HEK293 (cell line): ENCODE results near the genes CDK7, OCLN, MCCC2, MAP1B and MRPS27.

DNA sequence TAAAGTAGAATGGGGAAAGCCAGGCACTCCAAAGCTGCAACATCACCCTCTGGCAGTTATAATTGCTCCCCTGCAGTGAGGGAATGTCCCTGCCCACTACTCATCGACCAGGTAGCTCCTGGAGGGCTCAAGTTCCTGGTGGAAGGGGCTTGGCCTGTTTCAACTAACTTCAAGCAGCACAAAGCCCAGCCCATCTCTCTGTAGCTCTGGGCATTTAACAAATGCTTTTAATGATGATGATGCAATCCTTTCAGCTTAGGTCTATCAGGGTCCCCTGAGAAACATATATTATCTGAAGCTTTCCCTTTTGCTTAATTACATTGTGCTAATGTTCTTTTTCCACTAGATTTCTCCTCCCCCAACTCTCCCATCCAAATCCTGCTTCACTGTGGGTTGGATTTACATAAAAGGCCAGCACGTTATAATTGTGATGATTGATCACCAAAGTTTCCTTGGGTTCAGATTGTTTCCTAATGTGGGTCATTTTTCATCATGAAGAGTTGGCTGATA, 436.5 kb upstream of the SLC30A5 start:
- PRO-cap: unidirectional peak, minus-strand start at position 202 of the sequence
- RRBS, 2 experiments: no CpG with 5 or more reads among the region's 2 CpGs

DNA sequence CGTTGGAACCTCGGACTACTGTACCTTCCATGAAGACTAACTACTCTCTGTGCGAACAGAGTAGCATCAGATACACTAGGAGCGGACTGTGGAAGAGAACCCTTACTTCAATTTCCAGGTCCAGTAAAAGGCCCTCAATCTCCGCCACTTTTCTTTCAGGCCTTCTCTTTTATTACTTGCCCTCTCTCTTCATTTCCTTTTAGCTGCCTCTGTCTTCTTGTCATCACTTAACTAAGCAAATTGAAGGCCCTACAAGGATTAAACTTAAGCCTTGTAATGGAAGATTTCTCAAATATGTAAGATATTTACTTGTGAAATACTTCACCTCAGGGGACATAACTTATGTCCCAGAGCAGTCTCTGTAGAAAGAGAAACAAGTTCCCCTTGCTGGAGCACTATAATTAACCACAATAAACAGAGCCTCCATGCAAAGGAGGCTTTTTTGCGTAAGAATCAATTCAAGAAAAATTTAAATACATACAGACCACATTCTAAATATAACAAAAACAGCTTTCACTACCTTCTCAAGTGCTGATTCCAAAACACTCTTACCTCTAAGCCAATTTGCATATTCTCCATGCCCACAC, 30.8 kb upstream of the CCNB1 start:
- PRO-cap: no peak
- RRBS, 2 experiments: no CpG with 5 or more reads among the region's 6 CpGs

- PRO-cap: bidirectional peak, plus-strand start at chr5:69168183, minus-strand start at chr5:69168002
- RRBS, 2 experiments: no CpG with 5 or more reads among the region's 18 CpGs
Measured at GRCh38 chr5:69167592-69168128, 710 bp downstream of the CCNB1 start.

GRCh38 chr5:69234180-69235656, at the start of gene CDK7:
CDK7 (plus strand) TSS chr5:69234886.
- PRO-cap: bidirectional peak, plus-strand start at chr5:69234943, minus-strand start at chr5:69234785; unidirectional peak, minus-strand start at chr5:69235295
- RRBS, 2 experiments: 0 to 2% methylated on average over 6 to 8 of the region's 61 CpGs

GRCh38 chr5:69368592-69369125, 661 bp downstream of the AK6 start:
- PRO-cap: bidirectional peak, plus-strand start at chr5:69369024, minus-strand start at chr5:69368867
- RRBS, 2 experiments: no CpG with 5 or more reads among the region's 20 CpGs

- PRO-cap: no peak
- RRBS, 2 experiments: no CpG with 5 or more reads among the region's 4 CpGs
Measured at GRCh38 chr5:69451976-69452694, 37.2 kb downstream of the MARVELD2 start.

DNA sequence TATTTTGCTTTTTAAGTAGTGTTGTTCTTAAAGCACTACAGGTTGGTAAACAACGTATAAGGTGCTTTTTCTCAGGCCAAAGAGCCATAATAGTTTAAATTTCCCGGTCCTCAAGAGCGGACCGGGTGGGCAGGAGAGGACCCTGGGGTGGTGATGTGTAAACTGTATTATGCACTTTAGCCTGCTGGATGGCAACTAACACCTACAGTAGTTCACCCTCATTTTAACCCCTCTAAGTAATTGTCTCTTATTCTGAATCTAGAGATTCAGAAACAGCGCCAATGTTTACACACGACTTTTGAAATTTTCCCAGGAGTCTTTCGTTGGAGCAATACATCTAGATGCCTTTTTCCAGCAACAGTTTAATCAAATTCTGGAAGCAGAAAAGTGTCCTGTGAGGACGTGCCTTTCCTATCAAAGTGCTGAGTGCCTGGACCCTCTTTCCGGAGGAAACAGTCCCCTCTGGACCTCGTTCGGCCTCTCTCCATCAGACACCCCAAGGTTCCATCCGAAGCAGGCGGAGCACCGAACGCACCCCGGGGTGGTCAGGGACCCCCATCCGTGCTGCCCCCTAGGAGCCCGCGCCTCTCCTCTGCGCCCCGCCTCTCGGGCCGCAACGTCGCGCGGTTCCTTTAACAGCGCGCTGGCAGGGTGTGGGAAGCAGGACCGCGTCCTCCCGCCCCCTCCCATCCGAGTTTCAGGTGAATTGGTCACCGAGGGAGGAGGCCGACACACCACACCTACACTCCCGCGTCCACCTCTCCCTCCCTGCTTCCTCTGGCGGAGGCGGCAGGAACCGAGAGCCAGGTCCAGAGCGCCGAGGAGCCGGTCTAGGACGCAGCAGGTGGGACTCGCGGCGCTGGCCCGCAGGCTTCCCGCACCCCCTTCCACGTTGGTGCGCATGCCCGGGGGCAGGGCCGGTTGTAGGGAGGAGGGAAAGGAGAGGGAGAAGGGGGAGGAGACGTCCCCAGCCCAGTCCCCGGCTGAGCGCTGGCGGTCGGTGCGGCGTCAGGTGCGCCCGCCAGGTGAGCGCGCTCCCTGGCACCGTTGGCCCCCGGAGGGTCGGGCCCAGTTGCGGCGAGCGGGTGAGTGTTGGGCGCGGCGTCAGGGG, at the start of gene OCLN:
TSS of gene OCLN (plus strand) at position 975 of the 1,111 bp plus-strand sequence.
- PRO-cap: bidirectional peak, plus-strand start at position 635 of the sequence, minus-strand start at position 618 of the sequence; bidirectional peak, plus-strand start at position 975 of the sequence, minus-strand start at position 894 of the sequence
- RRBS, 2 experiments: 1 to 2% methylated on average over 29 of the region's 73 CpGs

DNA sequence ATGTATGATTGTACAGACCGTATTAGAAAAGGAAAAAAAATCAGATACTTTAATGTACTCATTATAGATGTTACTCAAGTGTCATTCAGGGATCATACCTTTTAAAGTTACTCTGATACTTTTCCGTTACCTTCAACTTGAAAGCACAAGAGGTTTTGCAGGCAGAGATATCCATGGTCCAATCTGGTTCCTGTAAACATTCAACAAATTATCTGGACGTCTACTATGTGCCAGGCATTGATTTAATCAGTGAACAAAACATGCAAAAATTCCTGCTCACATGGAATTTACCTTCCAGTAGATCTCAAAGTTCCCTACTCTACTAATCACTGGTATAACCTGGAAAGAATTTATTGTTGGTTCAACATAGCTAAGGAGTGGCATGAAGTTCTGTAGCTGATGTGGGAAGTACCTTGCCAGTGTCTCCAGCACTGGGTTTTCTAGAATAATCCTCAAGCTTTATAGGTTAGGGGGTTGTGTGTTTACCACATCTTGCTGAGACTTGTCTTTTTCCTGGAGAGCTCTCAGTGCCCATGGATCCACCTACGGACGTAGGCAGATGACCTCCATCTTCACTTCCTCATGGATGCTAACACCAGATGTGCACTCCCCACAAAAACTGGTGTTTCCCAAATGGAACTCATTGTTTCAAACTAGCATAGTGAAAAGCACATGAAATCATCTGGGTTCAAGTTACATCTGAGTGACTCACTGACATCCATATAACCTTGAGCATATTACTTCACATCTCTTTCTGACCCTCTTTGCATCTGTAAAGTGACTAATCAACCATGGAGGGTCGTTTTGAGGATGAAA, 9.9 kb downstream of the OCLN start:
- PRO-cap: no peak
- RRBS, 2 experiments: no CpG with 5 or more reads among the region's 6 CpGs

- PRO-cap: no peak
- RRBS, 2 experiments: no CpG with 5 or more reads among the region's 4 CpGs
Measured at GRCh38 chr5:71020646-71020979, 4.5 kb downstream of the NAIP start.

DNA sequence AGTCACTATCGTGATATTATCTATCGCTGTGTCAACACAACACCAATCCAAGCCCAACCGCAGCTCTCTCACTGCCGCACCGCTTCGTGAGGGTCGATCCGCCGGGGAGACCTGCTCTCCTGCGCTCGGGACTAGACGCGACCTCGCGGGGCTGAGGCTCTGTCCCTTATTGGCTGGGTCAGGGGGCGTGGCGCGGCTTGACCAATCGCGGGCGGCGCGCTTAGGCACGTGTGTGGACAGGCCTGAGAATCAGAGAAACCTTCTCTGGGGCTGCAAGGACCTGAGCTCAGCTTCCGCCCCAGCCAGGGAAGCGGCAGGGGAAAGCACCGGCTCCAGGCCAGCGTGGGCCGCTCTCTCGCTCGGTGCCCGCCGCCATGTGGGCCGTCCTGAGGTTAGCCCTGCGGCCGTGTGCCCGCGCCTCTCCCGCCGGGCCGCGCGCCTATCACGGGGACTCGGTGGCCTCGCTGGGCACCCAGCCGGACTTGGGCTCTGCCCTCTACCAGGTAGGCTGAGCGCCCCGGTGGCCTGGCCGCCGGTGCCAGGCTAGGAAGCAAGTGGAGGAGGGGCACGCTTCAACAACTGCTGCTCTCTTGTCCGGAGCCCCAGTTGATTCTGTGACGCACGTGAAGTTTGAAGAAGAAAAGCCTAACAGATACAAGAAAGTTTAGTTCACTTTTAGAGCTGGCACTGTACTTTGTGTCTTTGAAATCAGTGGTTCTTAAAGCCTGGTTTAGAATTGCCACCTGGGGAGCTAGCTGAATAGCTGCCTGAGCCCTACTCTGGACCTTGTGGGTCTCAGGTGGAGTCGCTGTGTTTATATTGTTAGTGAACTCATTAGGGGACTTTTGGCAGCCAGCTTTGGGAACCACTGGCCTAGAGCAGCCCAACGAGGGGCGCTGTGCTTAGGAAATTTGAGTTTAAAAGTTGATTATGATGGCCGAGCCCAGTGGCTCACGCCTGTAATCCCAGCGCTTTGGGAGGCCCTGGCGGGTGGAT, at the start of gene MCCC2:
TSS of gene MCCC2 (plus strand) at position 289 of the 996 bp plus-strand sequence.
- PRO-cap: bidirectional peak, plus-strand start at position 259 of the sequence, minus-strand start at position 109 of the sequence; unidirectional peak, minus-strand start at position 556 of the sequence; bidirectional peak, plus-strand start at position 915 of the sequence, minus-strand start at position 614 of the sequence
- RRBS, 2 experiments: under 1 to 2% methylated on average over 16 to 23 of the region's 62 CpGs

DNA sequence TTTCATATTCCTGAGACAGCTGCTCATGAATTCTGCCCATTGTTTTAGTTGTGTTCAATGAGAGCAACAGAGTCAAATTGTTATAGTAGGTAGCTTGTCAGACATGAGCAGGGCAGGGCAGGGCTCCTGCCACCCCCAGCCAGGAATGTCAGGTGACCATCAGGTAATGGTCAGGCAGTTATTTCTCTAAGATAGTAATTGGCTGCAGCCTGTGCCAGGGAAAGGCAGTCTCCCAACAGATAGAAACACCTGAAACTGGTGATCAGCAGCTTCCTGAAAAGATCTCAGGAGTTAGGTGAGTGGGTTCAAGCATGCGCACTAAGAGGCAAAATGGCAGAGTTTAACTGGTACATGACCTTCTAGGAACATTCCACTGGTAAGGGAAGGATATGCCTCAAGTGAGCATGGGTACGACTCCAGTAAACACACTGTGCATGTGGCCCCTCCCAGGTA, 25.0 kb downstream of the CARTPT start:
- PRO-cap: no peak
- RRBS, 2 experiments: no CpG with 5 or more reads among the region's 2 CpGs

GRCh38 chr5:71749542-71749948, 30.5 kb downstream of the CARTPT start:
- PRO-cap: no peak
- RRBS, 2 experiments: no CpG with 5 or more reads among the region's 2 CpGs

GRCh38 chr5:72106729-72107895, at the start of gene MAP1B:
MAP1B (plus strand) TSS chr5:72107475.
- PRO-cap: bidirectional peak, plus-strand start at chr5:72107196, minus-strand start at chr5:72107128; bidirectional peak, plus-strand start at chr5:72107480, minus-strand start at chr5:72107305; bidirectional peak, plus-strand start at chr5:72107990, minus-strand start at chr5:72107721
- RRBS, 2 experiments: 1 to 9% methylated on average over 11 to 14 of the region's 95 CpGs

DNA sequence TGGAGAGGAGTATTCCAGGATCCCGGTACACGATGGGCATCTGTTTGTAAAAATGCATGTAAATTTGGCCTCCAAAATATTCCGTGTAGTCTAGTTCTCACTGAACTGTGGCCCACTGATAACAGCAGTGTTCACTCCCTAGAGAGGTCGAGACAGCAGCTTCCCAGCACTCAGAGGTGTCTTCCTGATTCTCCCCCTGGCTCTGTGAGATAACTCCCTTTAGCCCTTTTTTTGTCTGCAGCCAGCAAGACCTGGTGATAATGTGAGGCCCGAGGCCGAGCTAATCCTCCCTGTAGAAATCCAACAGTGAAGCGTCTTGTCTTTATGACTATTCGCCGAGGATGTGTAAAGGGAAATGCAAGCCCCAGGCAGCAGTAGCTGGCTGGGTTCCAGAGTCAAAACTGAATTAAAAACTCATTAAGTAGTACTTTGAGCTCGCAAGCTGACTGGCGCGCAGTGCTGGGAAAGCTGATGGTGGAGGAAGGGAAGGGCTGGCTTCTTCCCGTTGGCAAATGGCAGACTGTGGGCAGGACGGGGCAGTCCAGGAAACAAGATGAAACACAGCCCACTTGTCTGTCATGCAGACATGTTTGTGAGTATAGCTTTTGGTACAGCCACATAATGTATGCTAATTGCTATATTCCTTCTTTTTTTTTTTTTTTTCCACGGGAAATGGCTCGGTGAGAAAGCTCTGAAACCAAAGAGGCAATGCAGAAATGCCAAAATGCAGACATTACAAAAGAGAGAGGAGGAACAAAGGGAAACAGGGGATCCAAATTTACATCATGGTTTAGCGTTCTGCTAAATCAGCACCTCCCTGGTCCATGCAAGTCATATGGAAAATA, 59.3 kb downstream of the MAP1B start:
- PRO-cap: bidirectional peak, plus-strand start at position 331 of the sequence, minus-strand start at position 296 of the sequence
- RRBS, 2 experiments: no CpG with 5 or more reads among the region's 17 CpGs

- PRO-cap: no peak
- RRBS, 2 experiments: 88 to 100% methylated on average over 1 to 3 of the region's 38 CpGs
Measured at GRCh38 chr5:72178921-72180164, 72.1 kb downstream of the MAP1B start.

GRCh38 chr5:72319564-72320482, at the start of gene MRPS27:
MRPS27 (minus strand) TSS chr5:72320240.
- PRO-cap: bidirectional peak, plus-strand start at chr5:72319816, minus-strand start at chr5:72319804; bidirectional peak, plus-strand start at chr5:72320376, minus-strand start at chr5:72320209
- RRBS, 2 experiments: 0% methylated on average over 2 of the region's 58 CpGs; no CpG with 5 or more reads in 1 of the 2 experiments

- PRO-cap: no peak
- RRBS, 2 experiments: no CpG with 5 or more reads among the region's 6 CpGs
Measured at GRCh38 chr5:72463931-72464322, 43.3 kb downstream of the ZNF366 start.

DNA sequence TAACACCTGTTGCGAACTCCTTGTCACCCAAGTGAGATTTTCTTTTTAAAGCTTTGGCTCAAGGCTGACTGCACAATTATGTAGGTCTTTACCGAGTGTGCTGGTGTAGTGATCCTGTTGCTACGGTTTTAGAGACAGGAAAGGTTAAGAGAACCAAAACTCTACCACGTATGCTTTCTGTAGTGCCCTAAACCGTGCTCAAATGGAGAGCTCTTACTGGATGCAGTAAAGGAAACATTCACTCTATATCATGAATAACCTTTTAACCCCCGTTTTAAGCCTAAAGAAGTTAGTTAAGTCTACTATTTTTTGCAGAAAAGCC, 32.6 kb downstream of the TNPO1 start:
- PRO-cap: bidirectional peak, plus-strand start at position 75 of the sequence, minus-strand start outside the sequence
- RRBS, 2 experiments: no CpG with 5 or more reads among the region's 6 CpGs

DNA sequence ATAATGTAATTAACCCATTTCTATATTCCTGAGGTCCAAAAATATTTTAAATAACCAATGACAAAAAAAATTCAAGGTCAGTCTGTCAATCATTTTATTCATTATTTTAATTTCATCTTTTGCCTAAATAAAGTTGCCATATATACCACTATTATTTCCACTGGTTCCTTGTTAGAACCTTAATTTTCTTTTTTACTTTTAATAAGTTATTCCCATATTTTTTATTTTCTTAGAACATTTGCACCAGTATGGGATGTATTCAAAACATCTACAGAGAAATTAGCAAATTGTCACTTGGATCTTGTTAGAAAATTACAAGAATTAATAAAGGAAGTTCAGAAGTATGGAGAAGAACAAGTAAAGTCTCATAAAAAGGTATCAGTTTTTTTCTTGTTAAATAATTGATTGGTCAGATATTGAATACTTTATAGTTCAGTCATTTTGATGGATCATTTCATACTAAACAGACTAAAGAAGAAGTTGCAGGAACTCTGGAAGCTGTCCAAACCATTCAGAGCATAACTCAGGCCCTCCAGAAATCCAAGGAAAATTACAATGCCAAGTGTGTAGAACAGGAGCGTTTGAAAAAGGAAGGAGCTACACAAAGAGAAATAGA, 34.5 kb downstream of the FCHO2 start:
- PRO-cap: no peak
- RRBS, 2 experiments: no CpG with 5 or more reads among the region's 1 CpG

GRCh38 chr5:73030828-73031287, 75.0 kb downstream of the FCHO2 start:
- PRO-cap: no peak